ENCODE data around the genes BANP and ACSF3.

DNA sequence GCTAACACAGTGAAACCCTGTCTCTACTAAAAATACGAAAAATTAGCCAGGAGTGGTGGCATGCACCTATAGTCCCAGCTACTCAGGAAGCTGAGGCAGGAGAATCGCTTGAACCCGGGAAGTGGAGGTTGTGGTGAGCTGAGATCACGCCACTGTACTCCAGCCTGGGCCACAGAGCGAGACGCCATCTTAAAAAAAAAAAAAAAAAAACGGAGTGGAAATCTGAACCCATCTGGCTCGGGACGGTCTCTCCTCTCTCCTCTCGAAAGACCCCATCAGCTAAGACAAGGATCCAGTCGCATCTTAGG lies 394 bp downstream of the CA5A start:
- RRBS = no CpG with 5 or more reads among the region's 11 CpGs

DNA sequence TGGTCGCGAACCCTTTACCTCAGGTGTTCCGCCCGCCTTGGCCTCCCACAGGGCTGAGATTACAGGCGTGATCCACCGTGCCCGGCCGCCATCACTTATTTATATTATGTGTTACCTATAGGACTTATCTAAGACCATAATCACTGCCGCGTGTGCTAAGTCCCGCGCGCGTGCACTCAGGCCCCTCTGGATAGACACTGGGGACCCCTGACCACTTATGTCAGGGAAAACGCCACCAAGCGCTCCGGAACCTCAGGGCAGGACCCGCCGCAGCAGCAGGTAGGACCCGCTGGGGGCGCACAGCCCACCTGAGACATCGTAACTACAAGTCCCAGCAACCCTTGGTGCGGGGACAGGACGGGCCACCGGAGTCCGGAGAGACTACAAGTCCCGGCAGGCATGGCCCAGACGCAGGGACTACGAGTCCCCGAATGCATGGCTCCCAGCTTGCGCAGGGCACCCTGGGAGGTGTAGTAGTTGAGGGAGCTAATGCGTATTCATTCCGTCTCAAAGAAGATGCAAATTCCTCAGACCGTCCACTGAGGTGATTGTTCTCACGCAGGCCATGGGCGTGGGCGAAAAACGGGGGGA lies 490 bp upstream of the BANP start:
- RRBS = no CpG with 5 or more reads among the region's 38 CpGs

DNA sequence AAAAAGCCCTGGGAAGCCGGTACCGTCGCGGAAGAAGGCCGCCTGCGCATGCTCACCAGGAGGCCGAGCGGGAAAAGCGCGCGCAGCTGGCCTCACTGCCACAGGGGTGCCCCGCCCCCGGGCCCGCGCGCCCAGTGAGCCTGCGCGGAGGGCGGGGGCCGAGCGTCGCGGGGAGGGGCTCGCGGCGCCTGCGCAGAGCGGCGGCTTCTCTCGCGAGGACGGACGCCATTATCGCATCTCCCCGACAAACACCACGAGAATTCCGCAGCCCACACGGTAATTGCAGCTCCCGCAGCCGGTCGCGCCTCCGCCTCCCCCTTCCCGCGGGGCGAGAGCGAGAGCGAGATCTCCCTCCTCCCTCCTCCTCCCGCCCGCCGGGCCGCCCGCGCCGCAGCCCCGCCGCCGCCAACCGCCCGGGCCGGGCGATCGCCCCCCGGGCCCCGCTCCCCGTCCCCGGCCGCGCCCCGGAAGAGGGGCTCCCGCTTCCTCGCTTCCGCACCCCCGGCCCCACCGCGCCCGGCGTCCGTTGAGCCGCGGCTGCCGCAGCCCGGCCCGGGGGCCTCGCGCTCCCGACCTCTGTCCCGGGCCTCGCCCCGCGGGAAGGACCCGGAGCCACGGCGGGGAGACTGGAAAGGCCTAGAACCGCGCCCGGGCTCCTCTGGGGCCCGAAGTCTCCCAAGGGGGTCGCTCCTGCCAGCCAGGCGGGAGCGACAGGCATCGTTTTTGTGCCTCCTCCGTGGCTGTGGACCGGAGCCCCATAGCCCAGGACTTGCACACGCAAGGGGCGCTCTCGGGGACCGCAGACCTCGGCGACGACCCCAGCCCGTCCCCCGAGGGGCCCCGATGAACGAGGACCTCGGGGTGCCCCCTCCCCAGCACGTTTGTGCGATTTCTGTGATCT lies at the start of gene BANP:
TSS of gene BANP (plus strand) at position 195 of the 901 bp plus-strand sequence.
- RRBS = under 1% methylated on average over 36 of the region's 118 CpGs

GRCh38 chr16:88224504-88224818 lies 158.3 kb upstream of the ZNF469 start:
- RRBS = no CpG with 5 or more reads among the region's 15 CpGs

DNA sequence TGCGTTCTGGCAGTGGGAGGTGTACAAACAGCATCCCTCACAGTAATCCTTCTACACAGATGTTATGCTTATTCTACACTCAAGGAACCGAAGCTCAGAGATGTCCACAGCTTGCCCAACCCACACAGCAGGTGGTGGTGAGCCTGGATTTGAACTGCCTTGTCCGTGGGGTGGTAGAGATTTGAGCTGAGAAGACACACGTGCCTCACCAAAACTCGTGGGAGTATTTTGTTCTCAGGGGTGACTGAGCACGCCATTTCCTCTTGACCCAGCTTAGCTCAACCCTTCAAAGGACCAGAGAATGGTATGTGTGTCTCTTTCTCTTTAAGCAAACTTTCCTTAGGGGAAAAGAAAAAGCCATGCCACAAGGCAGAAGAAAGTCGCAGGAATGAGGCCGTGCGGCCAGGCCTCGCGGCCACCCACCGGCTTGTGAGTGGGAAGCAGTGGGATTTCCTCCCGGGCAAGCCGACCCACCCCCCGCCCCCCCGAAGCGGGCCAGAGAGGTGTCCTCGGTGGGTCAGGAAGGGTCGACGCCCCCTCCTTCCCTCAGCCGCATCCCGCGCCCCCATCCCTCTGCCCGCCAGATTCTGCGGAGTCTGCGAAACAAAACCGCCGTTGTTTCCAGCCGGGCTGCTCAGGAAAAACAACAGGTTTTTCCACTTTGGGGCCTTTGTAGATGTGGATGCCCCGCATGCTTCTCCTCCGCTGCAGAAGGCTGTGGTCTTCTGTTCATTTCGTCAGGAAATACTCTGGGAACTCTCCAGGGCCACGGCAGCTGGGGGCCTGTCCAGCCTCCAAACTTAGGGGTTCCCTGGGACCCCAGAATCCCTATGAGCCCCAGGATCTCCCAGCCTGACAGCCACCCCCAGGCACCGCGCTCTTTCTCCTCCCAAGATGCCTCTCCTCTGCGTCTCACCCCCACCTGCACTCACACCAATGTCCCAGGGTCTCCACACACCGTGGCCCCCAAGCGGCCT lies 123.7 kb upstream of the ZNF469 start:
- RRBS = no CpG with 5 or more reads among the region's 38 CpGs

- RRBS = no CpG with 5 or more reads among the region's 19 CpGs
Observed at GRCh38 chr16:88331732-88332597, 50.8 kb upstream of the ZNF469 start.

DNA sequence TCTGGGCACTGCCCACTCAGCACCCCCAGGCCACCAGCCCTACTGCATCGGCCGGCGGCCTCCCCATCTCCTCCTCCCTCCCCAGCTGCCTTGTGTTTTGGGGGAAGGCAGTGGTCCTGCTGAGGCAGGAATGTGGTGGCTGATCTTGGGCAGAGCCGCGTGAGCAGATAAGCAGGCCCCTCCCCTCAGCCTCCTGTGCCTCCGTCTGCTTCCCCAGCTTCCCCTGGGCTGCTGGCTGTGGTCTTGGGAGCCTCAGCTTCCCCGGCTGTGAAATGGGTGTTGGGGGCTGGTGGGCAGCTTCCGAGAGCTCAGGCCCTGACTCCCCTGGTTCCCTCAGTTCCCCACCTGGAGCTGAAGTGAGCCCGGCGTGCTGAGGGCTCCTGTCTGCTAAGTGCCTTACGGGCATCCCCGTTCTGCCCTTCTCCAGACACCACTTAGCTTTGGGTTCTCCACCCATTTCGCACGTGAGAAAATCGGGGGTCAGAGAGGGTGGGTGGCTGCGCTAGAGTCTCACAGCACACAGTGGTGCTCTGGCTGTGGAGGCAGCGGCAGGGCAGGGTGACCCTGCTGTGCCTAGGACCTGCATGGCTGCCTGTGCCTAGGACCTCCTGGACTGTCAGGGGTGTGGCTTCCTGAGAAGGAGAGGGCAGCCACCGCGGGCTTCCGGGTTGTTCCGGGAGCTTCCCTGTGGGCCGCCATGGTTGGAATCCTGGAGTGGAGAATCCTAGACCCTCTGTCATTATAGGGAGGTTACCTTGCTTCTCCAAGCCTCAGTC lies 9.1 kb downstream of the ZFPM1 start:
- RRBS = 59% methylated on average over 4 of the region's 22 CpGs

DNA sequence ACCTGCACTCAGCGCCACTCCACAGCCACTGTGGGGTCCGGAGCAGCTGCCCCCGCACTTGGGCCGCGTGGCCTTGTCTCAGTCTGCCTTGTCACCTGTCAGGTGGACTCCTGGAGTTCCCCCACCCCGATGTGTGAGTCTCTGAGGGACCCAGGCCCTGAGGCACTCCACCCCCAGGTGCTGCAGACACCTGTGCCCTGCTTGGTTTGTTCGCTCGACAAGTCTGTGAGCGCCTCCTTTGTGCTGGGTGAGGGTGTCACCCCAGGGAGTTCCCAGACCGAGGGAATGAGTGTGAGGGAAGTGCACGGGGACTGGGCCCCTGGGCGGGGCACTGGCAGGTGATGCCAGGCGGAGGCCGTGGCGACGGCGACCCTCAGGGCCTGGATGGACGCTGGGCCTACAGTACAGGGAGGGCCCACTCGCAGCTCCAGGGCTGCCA lies 31.7 kb downstream of the ZFPM1 start:
- RRBS = 98% methylated on average over 2 of the region's 19 CpGs

GRCh38 chr16:88503371-88503784 lies 50.3 kb downstream of the ZFPM1 start:
- RRBS = 60% methylated on average over 2 of the region's 11 CpGs

DNA sequence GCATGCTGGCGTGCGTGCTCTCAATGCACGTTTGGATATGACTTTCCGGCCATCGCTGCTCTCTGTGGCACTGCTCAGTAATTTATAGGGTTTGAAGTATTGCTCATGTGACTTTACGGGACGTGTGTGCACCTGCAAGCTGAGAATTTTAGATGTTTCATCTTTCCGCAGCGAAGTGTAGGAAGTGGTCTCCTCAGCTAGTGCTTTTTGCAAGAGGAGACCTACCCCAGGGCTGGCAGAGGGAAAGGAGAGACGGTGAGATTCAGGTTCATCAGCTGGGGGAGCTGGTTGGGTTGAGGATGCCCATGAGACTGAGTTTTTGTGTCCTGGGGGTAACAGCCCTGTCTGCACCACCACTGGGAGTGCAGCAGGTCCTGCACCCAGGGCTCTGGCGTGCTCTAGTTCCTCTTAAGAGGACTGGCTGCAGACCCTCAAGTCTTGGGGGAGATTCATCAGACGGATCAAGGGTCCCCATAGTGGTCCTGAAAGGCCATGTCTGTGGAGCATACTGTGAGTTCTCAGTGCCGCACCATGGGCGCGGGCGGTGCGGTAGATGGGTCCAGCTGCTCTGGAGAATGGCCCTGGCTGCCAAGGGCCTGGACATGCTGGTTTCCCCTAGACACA lies 8.9 kb downstream of the ZC3H18 start:
- RRBS = 94% methylated on average over 3 of the region's 17 CpGs

DNA sequence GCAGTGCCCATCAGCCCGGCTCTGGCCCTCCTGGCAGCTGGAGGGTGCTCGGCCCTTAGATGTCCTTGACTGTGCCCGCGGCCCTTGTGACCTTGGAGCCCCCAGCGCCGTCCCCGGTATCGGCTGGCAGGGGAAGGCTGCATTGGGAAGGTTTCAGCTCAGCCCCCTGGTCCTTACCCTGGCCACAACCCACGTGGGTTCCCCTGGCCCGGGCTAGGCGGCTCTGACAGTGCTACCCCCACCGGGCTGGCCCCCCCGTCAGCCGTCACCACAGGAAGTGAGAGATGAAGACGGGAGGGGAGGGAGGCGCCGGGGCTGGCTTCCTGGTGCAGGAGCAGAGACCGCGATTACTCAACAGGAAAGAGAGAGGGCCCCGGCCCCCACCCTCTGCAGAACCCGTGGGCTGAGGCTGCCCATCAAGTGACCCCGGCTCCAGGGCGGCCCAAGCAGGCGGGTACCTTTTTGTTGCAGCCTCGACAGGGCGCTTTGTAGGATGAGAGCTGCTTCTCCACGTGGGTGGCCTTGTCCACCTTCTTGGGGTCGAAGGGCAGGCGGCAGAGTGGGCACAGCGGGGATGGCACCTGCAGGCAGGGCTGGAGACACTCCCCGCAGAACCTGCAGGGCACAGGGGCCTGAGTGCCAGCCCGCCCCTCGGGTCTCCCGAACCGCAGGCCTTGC lies 5.3 kb downstream of the RNF166 start:
- RRBS = 4% methylated on average over 17 of the region's 35 CpGs

DNA sequence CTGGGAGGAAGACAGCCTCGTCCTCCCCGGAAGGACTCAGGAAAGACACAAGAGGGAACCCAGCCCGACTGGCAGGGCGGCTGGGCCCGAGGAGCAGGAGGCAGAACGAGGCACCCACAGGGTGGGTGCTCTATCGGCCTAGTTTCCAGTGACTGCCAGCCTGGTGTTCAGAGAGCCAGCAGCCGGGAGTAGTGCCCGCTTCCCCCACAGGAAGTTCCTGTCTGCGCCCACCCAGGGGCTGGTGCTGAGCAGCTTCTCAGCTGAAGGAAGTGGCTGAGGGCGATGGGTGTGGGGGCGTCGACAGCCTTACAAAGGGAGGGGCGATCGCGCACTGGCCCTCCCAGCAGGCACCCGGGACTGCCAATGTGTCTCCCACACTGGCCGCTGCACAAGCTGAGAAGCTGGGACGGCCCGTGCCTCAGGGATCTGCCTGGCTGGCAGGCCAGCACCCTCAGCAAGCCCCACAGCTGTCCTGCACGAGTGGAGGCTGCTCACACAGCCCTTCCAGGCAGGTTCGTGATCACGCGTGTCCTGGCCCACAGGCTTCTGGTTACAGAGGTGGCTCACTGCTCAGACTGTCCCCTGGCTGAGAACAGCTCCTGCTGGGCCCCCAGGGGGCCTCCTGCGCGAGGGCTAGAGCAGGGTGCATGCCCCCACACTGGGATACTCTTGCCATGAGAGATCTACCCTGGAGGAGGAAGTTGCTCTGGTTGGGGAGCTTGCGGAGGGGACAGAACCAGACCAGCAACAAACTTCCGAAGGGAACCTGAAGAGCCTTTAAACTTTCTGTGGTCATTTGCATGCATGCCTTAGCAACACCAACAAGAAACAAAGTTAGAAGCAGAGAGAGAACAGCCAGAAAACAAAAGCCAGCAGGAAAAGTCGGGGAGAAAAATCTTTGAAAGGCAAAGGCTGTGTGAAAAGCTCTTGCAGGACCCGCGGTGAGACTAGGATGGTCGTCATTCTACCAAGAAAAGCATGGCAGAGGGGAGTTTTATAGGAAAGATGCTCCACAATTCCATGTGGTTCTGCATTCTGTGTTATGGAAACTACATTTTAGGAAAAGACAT lies 2.4 kb downstream of the RNF166 start:
- RRBS = no CpG with 5 or more reads among the region's 32 CpGs

GRCh38 chr16:88718816-88719459 lies 12.6 kb downstream of the CTU2 start:
- RRBS = no CpG with 5 or more reads among the region's 15 CpGs

DNA sequence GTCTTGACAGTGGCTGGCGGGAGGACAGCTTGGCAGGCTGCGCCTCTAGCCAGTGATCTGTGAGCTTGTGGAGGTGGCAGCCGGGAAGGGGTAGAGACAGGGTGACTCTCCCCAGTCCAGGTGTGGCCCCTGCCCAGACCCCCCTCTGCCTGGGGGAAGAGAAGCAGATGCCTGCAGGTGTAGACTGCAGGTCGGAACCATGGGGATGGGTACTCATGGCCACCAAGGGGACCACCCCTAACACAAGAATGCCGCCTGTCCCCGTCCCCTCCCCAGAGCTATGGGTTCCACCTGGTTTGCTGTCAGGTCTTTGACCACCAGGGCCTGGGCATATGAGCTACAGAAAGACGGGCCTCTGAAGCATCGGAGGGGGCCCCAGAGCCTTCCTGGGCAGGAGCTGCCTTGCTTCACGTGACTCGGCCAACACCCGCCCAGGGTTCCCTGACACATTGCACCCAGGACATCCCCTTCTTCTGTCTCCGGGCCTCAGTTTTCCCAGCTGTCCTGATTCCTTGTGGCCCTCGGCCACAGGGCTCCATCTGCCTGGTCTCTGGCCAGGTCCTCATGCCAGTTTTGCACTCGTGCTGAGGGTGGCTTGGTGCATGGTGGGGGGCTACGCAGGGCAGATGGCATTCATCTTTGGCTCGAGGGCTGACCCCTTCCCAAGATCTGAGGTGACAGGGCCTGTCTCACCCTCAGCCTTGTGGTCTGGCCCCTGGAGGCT lies 7.0 kb upstream of the PABPN1L start:
- RRBS = no CpG with 5 or more reads among the region's 16 CpGs

- RRBS = 40% methylated on average over 3 of the region's 17 CpGs
Observed at GRCh38 chr16:88900565-88901062, 34.2 kb upstream of the PABPN1L start.

DNA sequence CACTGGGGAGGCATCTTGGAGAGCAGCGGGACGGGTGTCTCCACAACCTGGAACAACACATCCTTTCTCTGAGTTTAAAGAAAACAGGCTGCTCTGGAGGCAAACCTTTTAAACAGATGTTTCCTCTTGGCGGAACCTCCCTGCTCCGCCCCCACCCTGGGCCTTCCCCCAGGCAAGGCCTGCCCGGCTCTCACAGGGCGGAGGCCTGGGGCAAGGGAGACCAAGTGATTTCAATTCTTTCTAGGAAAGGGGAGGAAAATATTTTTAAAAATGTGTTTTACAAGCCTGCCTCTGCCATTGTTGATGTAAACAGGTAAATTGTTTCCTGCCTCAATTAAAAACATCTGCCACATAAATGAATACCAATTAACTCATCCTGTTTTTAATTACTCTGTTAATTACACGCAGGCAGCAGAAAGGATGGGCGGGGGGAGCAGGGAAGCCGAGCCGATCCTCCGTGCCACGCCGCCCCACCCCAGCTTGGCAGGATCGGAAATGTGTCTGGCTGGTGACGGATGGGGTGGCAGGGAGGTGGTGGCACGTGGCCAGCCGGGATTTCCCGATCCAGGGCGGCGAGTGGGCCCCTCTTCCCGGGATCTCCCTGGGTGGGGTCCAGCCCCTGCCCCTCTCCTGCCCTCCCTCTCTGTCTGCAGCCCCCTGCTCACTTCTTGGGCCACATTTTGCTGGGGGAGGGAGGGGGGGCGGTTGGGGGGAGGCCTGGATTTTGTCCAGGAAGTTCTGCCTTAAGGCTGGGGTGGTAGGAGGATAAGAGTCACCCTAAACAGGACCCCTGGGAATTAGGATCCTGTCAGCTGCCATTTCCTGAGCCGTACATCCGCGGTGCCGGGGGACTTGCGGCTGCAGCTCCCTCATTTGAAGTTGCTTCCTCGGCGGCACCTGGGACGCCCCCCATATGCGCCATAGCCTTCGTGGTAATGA lies 54.7 kb upstream of the PABPN1L start:
- RRBS = no CpG with 5 or more reads among the region's 32 CpGs

DNA sequence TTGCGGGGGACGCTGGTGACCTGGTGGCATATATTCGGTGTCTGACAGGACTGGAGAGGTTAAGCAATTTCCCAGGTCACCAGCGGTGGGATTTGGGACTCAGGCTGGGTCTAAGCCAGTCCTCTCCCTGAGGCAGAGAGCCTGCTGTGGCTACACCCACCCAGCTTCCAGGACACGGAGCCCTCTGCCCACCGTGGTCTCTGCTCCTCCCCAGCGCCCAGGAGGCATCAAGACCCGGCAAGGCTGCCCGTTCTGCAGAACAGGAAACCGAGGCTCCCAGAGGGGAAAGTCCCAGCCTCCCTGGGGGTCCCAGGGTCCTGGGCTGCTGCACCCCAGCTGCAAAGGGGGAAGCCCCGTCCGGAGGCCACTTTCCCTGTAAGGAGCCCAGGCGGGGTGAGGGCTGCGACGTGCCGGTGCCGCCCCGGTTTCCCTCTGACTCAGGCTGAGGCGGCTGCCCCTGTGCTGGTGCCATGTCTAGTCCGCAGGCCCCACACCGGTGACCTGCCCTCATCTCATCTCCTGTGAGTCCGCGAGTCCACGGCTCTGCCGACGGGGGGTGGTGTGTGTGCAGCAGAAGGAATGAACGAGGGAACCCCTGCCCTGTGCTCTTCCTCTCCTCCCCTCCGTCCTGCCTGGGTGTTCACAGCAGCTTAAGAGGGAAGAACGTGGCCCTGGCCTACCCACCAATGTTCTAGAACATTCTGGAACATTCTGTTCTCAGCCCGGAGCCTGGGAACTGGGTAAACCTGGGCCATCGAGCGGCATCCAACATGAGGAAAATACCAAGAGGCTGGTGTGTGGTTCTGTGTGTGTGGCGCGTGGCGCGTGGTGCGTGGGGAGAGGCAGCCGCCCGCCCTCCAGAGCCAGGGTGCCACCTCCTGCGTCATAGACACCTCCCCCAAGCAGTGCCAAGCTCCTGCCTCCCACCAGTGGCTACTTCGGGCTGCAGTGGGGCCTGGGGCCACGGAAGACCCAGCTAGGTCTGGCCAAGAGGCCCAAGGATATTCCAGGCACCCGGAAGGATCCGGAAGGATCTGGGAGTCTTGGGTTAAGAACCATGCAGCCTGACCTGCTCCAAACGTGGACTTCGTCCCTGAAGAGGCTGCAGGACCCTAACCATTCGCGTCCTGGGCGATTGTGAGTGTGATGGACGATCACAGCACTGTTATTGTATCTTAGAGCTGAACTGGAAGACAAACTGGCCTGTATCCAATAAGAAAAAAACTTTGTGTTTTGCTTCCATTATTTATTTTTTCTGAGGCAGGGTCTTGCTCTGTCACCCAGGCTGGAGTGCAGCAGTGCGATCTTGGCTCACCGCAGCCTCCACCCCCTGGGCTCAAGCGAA lies 7.1 kb upstream of the CBFA2T3 start:
- RRBS = 90% methylated on average over 9 of the region's 53 CpGs

DNA sequence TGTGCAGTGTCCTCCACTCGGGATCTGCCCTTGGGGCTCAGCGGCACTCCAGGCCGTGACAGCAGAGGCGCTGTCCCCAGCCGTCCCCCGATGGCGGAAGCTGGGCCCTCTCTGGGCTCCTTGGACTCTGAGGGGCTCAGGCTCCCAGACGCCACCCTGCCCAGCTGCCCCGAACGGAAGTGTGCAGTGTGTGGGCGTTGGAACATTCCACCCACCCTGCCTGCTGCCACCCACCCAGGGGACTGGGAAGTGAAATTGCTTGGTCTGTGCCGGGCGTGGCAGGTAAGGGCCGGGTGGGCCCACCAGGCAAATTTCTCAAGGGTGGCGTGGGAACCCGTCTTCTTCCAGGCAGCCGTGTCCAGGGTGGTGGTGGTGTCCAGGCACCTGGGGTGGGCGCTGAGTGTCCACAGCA lies 28.6 kb upstream of the ACSF3 start:
- RRBS = no CpG with 5 or more reads among the region's 18 CpGs

- RRBS = 2% methylated on average over 10 of the region's 75 CpGs
Observed at GRCh38 chr16:89093527-89094024, at the start of gene ACSF3. Gene ACSF3 (plus strand): TSS chr16:89093852.

DNA sequence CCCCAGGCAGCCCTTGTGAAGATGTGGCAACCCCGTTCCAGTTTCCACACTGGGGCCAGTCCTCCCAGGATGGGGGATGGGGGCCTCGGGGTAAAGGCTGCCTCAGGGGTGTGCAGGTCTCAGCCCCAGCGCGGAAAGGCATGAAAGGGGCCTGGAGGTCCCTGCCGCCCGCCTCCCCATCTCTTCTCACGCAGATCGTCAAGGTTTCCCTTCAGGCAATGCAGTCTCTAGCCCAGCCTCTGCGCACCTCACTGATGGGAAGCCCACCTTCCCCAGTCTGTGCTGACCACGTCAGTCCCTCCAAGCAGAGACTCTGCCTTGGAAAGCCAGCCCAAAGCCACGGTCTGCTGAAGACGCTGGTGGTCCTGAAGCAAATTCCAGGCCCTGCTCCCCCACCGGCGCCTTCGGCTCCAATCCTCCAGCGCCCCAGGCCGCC lies 269 bp upstream of the SLC22A31 start:
- RRBS = 1% methylated on average over 4 of the region's 17 CpGs